ENCODE measurements around a stretch of chr1.

GRCh38 chr1:227934421-227935206 lies 13.1 kb downstream of the WNT9A start:
- PRO-cap, result no peak

DNA sequence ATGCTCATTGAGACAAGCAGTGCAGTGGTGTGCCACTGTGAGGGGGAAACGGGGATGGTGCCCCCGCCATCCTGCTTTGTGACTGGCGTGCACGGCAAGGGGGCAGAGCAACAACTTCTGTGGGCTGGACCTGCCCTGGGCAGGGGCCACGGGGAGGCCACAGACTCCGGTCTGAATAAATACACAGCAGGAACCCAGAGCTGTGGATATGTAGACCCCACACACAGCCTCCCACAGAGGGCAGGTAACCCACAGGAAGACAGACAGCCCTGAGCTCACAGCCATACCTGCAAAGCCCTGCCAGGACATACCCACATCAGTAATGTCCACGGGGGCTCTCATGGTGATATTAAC lies 5.1 kb upstream of the WNT3A start:
- PRO-cap, result no peak

DNA sequence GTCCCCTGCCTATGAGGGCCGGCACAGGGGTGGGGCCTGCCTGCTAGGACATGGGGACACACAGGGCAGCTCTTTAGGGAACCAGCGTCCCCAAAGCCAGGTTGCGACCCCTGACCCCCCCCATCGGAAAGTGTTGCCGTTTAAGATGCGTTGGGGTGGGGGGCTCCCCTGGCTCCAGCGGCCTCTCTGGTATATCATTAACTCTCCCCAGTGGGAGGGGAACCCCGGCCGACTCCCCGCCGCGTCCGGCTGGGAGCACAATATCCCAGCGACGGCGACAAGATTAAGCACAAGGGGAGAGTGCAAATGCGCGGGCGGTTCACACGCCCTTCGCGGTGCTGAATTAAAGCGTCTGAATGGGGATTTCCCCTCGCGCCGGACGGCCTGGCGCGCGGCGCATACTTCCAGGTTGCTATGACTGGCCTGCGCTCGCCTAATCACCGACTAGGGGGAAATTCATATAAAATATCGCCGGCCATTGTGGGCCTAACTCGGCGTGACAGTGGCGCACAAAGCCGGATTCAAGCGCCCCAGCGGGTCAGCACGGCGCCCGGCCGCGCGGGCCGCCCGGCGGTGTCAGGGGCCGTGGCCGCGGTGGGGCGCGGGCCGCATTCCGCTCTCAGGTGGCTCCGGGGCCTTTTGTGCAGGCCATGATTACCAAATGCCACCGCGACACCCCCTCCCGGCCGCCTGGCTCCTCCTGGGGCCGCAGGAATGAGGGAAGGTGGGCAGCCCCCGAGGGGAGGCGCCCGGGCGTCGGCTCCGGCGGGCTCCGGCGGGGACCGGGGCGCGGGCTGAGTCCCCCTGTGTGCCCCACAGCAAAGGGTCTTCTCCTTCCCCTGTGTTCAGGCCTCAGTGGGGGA lies 30.9 kb downstream of the WNT3A start:
- PRO-cap, result no peak

- PRO-cap, result no peak
Measured at GRCh38 chr1:228097501-228097827, 5.7 kb downstream of the C1orf35 start.

- PRO-cap, result no peak
Measured at GRCh38 chr1:228103763-228105283, 1.2 kb upstream of the C1orf35 start.

GRCh38 chr1:228142829-228143348 lies 2.8 kb downstream of the GUK1 start:
- PRO-cap, result no peak

GRCh38 chr1:228145263-228146054 lies 4.3 kb upstream of the GJC2 start:
- PRO-cap, result no peak

DNA sequence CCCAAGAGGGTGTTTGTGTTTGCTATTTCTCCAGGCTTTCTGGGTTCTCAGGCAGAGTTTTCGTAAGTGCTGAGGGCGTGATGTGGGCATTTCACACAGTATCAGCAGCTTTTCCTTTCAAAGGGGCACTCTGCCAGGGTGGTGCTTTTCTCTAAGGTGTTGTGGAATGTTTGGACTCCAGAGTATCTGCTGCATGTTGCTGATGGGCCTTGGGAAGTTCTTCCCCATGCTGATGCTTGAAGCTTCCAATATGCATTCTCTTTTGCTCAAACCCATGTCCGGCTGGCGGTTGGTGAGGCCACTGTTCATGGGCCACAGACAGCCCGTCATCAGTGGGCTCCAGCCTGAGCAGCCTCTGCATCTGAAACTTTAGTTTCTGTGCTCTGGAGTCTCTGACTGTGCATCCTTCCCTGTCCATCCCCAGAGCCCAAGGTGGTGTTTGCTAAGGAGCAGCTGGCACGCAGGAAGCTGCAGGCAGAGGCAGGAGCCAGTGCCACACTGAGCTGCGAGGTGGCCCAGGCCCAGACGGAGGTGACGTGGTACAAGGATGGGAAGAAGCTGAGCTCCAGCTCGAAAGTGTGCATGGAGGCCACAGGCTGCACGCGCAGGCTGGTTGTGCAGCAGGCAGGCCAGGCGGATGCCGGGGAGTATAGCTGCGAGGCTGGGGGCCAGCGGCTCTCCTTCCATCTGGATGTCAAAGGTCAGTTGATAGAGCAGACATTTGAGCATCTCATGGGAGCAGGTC lies 16.4 kb downstream of the OBSCN start:
- PRO-cap, result no peak

GRCh38 chr1:228245126-228245953 lies 37.5 kb downstream of the OBSCN start:
- PRO-cap, result no peak

GRCh38 chr1:228275220-228275714 lies 67.4 kb downstream of the OBSCN start:
- PRO-cap, result no peak

DNA sequence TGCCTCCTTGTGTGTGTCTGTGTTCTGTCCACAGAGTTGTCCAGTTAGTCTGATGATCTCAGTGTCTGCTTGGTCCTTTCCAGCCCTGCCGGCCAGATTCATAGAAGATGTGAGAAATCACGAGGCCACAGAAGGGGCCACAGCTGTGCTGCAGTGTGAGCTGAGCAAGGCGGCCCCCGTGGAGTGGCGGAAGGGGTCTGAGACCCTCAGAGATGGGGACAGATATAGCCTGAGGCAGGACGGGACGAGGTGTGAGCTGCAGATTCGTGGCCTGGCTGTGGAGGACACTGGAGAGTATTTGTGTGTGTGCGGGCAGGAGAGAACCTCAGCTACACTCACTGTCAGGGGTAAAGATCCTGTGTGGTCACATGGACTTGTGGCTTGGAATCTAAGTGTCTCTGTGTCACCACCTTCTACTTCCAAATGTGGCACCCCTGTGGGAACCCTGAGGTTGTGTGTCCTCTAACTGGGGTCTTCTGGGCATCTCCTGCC lies 95.8 kb downstream of the OBSCN start:
- PRO-cap, result no peak

GRCh38 chr1:228358194-228358839 lies 48.3 kb downstream of the TRIM11 start:
- PRO-cap, result no peak

GRCh38 chr1:228370903-228371970 lies 35.4 kb downstream of the TRIM11 start:
- PRO-cap, result no peak

DNA sequence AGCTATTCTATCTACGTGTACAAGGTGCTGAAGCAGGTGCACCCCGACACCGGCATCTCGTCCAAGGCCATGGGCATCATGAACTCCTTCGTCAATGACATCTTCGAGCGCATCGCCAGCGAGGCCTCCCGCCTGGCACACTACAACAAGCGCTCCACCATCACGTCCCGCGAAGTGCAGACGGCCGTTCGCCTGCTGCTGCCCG lies 237 bp downstream of the H2BC26 start:
- PRO-cap, result no peak

DNA sequence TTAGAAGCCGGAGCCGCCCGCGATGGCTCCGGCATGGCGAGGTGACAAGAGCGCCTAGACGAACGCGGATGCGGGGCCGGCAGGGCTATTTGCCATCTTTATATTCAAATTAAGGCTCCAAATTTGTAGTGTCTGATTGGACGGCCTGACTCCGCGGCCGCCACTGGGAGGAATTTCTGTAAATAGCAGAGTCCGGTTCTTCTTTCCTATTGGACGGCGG lies 6.6 kb downstream of the H2BC26 start:
- PRO-cap, result unidirectional peak, minus-strand start at position 64 of the sequence

DNA sequence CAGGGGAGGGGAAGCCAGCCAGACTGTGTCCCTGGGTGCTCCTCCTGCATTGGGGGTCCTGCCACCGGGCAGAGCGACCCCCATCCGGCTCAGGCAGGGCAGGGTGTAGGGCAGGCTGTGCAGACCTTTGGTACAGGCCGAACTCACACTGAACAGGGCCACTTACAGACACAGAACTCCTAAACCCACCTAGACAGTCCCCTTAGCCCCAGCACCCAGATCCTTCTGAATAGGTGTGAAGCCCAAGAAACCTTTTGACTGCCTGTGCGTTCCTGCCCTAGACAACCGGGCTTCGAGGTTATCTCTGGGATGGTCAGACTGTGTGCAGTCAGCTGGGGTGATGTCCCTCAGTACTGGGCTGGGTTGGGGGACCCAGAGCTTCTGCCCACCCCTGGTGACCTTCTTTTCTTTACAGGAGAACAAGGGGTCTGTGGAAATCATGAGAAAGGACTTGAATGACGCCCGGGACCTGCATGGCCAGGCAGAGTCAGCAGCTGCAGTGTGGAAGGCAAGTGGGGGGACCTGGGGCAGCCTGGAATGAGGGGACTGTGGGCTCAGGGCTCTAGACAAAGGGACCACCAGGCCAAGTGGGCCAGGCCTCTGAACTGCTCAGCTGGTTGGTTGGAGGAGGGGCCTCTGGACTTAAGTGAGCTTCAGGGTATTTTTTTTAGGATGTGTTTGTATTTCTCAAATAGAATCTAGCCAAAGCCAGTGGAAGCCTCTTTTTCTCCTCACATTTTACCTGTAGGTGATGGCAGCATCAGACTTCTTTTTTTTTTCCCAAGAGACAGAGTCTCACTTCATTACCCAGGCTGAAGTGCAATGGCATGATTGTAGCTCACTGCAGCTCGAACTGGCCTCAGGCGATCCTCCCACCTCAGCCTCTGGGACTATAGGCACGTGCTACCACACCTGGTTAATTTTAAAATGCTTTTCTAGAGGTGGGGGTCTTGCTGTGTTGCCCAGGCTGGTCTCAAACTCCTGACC lies 1.7 kb downstream of the RNF187 start:
- PRO-cap, result no peak

- PRO-cap, result unidirectional peak, plus-strand start at chr1:228810161; unidirectional peak, plus-strand start at chr1:228810199
Measured at GRCh38 chr1:228810055-228810774, 74.9 kb downstream of the RHOU start.

DNA sequence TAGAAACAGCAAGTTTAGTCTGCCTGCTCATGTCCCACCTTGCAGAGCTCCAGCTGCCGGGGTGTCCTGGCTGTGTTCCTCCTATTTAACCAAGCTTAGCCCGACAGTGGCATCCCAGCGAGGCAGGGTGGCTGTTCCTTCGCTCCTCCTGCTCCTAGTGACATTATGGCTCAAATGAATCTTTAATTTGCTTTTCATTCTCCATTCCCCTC lies 138.0 kb downstream of the RHOU start:
- PRO-cap, result unidirectional peak, minus-strand start at position 61 of the sequence

- PRO-cap, result no peak
Measured at GRCh38 chr1:228920422-228920877, 185.2 kb downstream of the RHOU start.

DNA sequence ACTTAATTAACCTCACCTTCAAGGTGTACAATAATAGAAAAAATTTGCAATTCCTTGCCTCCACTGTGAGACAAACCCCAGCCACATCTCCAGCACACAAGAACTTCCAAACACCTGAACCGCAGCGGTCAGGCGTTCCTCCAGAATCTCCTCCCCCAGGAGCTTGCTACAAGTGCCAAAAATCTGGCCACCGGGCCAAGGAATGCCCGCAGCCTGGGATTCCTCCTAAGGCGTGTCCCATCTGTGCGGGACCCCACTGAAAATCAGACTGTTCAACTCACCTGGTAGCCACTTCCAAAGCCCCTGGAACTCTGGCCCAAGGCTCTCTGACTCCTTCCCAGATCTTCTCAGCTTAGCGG lies 213.0 kb downstream of the RHOU start:
- PRO-cap, result no peak